ENCODE measurements around a stretch of chr16.

DNA sequence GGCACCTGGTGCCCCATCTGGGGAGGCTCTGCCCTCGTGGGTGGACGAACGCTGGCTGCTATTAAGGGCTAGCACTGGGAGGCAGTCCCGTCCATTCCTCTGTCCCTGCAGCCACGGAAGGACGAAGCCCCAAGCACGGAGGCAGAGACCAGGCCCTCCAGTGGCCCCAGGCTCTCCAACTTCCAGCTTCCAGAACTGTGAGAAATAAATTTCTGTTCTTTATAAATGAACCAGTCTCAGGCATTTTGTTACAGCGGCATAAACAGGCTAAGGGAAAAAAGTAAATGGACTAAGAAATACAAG, 127.8 kb downstream of the ZNF778 start:
- PRO-cap = no peak
- RRBS = no CpG with 5 or more reads among the region's 8 CpGs

DNA sequence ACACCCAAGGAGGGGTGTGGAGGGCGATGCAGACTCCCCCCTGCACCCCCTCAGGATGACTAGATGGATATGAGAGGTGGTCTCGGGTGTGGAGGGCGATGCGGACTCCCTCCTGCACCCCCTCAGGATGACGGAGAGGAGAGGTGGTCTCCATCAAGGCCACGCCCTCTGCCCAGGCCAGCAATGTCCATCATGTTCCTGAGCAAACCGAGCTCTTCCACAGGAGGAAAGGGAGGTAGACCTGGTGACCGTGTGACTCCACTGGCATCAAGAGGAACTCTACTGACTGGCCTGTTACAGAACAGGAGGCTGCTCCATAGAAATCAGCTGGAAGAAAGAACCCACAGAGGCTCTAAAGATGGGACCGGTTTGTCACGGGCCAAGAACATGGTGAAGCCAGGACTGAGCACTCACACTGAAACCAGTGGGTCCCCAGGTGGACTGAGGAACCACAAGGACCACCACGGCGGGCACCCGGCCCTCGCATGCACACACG, 118.7 kb downstream of the ANKRD11 start:
- PRO-cap = no peak
- RRBS = 94% methylated on average over 3 of the region's 15 CpGs

DNA sequence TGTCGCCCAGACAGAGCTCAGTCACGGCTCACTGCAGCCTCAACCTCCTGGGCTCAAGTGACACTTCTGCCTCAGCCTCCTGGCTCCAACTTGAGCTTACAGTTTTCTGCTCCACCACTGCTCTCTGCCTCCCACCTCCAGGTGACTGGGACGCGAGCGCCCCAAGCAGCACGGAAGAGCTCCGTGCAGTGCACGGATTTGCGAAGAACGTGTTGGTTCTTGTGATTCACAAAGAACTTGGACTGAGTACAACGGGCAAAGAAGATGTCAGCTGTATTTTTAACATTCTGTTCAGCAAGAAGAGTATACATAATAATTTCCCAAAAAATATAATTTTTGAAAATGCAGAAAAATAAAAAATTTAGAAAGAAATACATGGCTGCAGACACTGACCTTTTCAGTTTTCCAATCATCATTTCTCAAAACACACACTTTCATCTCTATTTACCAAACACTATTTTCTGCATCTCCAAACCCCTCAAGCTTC, 110.8 kb downstream of the ANKRD11 start:
- PRO-cap = no peak
- RRBS = no CpG with 5 or more reads among the region's 11 CpGs

GRCh38 chr16:89389237-89389475, 101.2 kb downstream of the ANKRD11 start:
- PRO-cap = no peak
- RRBS = no CpG with 5 or more reads among the region's 2 CpGs

GRCh38 chr16:89395720-89396729, 94.3 kb downstream of the ANKRD11 start:
- PRO-cap = no peak
- RRBS = no CpG with 5 or more reads among the region's 27 CpGs

DNA sequence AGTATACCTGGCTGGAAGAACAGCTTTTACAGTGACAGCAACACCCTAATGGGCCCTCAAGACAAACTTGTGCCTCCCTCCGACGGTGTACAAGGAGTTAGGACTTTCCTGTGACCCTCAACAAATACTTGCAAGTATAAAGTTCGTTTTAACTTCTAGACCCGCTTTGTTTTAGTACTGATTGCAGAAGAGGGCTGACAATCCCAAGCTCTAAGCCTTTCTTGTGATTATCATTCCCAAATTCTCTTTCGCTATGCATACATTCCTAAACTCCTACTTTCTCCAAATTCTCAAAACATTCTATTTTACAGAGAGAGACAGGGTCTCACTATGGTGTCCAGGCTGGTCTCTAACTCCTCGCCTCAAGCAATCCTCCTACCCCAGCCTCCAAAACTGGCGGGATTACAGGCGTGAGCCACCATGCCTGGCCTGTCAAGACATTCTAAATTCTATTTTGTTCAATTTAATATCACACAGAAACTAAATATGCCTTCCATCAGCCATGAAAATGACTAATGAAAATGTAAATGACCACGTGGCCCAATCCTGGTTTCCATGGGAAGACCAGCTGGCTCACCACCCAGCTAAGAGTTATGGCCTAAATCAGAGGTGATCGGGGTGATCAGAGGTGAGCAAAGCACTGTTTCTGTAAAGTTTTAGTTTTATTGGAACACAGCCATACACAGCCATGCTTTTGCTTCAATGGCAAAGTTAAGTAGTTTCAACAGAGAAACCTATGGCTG, 39.8 kb downstream of the ANKRD11 start:
- PRO-cap = no peak
- RRBS = no CpG with 5 or more reads among the region's 10 CpGs

GRCh38 chr16:89474405-89475160, 15.8 kb downstream of the ANKRD11 start:
- PRO-cap = no peak
- RRBS = no CpG with 5 or more reads among the region's 6 CpGs

GRCh38 chr16:89483668-89484689, 6.4 kb downstream of the ANKRD11 start:
- PRO-cap = no peak
- RRBS = no CpG with 5 or more reads among the region's 14 CpGs

GRCh38 chr16:89533901-89534538, 25.8 kb downstream of the SPG7 start:
- PRO-cap = no peak
- RRBS = no CpG with 5 or more reads among the region's 15 CpGs

DNA sequence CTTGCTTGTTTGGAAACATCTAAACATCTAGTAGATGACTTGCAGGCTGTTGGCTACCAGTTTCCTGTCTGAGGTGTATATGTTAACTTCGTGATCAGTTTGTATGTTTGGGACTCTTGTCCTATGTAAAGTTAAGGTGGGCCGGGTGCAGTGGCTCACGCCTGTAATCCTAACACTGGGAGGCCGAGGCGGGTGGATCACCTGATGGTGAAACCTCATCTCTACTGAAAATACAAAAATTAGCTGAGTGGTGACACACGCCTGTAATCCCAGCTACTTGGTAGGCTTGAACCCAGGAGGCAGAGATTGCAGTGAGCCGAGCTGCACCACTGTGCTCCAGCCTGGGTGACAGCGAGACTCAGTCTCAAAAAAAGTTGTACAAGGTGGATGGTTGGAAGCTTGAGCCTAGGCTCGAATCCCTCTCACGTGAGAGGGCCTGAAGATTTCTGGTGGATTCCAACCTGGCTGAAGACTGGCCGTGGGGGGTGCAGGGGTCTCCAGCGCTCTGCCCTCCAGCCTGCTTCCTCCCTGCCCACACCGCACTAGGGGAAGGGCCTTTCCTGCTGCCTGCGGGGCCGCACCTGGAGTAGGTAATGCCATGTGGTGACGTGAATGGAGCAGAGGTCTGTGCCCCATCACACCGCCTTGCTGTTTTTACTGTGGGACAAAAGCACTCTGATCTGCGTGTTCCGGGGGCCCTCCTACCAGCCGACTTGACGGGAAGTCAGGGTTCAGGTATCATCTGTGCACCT, 4.0 kb downstream of the RPL13 start:
- PRO-cap = bidirectional peak, plus-strand start at position 374 of the sequence, minus-strand start outside the sequence; bidirectional peak, plus-strand start at position 676 of the sequence, minus-strand start at position 544 of the sequence
- RRBS = no CpG with 5 or more reads among the region's 21 CpGs

- PRO-cap = no peak
- RRBS = no CpG with 5 or more reads among the region's 11 CpGs
These were observed 283 bp downstream of the DPEP1 start for GRCh38 chr16:89613819-89614030.

- PRO-cap = bidirectional peak, plus-strand start at chr16:89712630, minus-strand start at chr16:89712487
- RRBS = under 1% methylated on average over 10 of the region's 31 CpGs
These were observed 8.3 kb downstream of the VPS9D1 start for GRCh38 chr16:89712171-89712968.

- PRO-cap = no peak
- RRBS = no CpG with 5 or more reads among the region's 17 CpGs
These were observed 6.5 kb downstream of the ZNF276 start for GRCh38 chr16:89727603-89728392.

GRCh38 chr16:89732777-89733466, 11.6 kb downstream of the ZNF276 start:
- PRO-cap = no peak
- RRBS = 95% methylated on average over 7 of the region's 24 CpGs

- PRO-cap = no peak
- RRBS = 93% methylated on average over 6 of the region's 24 CpGs
These were observed 38.5 kb downstream of the ZNF276 start for GRCh38 chr16:89759834-89760320.

- PRO-cap = no peak
- RRBS = no CpG with 5 or more reads among the region's 12 CpGs
These were observed 8.2 kb downstream of the FANCA start for GRCh38 chr16:89807978-89808900.

DNA sequence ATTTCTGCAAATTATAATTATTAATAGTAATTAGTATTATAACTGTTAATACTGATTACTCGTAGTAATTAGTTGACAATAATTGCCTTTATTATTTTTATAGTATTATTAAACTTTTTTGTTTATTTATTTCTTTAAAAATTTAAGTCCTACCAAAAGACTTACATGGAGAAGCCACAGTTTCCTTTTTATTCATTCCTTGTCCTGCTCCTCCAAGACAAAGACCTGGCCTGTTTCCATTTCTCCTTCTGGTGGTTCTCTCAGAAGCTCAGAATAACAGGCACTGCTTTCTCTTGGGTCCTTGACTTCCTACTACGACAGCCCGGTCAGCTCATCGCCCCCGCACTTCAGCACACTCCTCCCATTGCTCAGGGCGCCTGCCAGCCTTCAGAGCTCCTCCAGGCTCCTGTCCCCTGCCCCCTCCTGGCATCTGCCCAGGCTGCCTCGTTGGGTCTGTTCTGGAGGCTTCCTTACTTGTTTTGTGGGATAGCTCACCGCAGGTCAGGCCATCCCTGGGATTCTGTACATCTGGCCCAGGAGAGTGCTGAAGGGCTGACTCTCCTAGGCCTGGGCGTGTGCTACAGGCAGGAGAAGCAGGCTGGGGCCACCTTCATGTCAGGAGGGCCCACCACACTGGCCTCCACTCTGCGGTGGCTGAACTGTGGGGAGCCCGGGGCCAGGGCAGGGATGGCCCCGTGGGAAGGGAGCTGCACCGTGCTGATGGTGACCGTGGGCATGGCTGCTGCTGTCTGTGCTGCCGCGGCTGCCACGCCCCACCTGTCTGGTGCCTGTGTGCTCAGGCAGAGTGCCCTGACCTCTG, 17.6 kb downstream of the TCF25 start:
- PRO-cap = no peak
- RRBS = no CpG with 5 or more reads among the region's 17 CpGs

- PRO-cap = no peak
- RRBS = no CpG with 5 or more reads among the region's 23 CpGs
These were observed 18.6 kb upstream of the MC1R start for GRCh38 chr16:89899979-89900570.

DNA sequence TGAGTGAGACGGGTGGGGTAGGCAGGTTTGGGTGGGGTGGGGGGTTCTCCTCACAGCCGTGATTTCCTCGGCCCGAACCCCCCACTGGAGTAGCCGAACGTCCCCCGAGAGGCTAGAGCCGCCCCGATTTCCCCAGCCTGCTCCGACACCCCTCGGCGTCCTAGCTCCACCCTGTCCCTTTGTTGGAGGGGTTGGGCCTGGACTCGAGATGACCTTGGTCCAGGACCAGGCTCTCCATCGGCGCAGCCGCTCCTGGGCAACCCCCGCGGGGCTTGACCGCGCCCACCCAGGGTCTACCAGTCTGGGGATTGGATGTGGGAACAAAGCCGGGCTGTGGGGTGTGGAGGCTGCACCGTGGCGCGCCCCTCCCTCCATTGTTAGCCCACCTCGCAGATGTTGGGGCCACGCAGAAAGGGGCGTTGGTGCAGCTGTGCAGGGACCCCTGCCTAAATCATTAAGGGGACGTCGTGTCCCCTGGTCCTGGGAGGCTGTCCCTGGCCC, 727 bp downstream of the TUBB3 start:
- PRO-cap = no peak
- RRBS = no CpG with 5 or more reads among the region's 29 CpGs

DNA sequence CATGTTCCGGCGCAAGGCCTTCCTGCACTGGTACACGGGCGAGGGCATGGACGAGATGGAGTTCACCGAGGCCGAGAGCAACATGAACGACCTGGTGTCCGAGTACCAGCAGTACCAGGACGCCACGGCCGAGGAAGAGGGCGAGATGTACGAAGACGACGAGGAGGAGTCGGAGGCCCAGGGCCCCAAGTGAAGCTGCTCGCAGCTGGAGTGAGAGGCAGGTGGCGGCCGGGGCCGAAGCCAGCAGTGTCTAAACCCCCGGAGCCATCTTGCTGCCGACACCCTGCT, 12.4 kb downstream of the TUBB3 start:
- PRO-cap = no peak
- RRBS = no CpG with 5 or more reads among the region's 23 CpGs

All from MCF 10A (cell line).